Suprapubic skin (tissue), 4 donors: ENCODE measurements around a stretch of chr1.

DNA sequence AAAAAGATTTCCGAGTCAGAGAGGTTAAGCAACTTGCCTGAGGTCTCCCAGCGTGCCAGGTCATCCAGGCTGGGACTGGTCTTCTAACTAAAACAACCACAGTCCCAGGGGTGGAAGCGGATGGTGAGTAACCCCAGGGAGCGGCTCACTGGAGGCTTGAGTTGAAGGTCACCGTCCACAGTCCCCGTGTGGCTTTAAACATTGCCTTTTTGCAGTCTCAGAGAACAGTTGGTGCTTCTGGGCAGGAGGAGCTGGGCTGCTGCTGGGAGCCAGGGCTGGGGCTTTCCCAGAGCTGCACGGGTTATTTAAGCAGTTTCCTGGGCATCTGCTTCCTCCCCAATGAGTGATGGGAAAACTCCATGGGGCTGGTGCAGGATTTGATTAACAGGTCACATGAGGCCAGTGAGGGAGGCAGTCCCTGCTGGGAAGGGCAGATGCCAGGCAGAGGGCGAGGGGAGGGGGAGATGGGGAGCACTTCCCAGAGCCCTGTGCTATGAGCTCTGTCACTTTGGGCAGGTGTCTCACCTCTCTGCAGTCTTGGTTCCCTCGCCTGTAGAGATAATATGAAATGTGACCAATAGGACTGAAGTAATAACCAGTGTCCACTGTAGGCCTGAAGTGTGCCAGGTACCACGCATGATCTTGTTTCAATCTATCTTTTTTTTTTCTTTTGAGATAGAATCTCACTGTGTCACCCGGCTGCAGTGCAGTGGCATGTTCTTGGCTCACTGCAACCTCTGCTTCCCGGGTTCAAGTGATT, 12.4 kb downstream of the ARHGEF10L start:
- PRO-cap, result no peak
- RAMPAGE, long total RNA, 4 experiments, result no peak in any of the 4 experiments

- PRO-cap, result no peak
- RAMPAGE, long total RNA, 4 experiments, result start-site peak on the plus strand in 1 of 4 experiments, at chr1:17570449-17570548 at its widest, 7 reads per replicate
Measured at GRCh38 chr1:17570346-17570834, 30.9 kb downstream of the ARHGEF10L start.

- PRO-cap, result no peak
- RAMPAGE, long total RNA, 4 experiments, result no peak in any of the 4 experiments
Measured at GRCh38 chr1:17581209-17581914, 41.9 kb downstream of the ARHGEF10L start.

GRCh38 chr1:17584082-17584839, 44.8 kb downstream of the ARHGEF10L start:
- PRO-cap, result no peak
- RAMPAGE, long total RNA, 4 experiments, result no peak in any of the 4 experiments

DNA sequence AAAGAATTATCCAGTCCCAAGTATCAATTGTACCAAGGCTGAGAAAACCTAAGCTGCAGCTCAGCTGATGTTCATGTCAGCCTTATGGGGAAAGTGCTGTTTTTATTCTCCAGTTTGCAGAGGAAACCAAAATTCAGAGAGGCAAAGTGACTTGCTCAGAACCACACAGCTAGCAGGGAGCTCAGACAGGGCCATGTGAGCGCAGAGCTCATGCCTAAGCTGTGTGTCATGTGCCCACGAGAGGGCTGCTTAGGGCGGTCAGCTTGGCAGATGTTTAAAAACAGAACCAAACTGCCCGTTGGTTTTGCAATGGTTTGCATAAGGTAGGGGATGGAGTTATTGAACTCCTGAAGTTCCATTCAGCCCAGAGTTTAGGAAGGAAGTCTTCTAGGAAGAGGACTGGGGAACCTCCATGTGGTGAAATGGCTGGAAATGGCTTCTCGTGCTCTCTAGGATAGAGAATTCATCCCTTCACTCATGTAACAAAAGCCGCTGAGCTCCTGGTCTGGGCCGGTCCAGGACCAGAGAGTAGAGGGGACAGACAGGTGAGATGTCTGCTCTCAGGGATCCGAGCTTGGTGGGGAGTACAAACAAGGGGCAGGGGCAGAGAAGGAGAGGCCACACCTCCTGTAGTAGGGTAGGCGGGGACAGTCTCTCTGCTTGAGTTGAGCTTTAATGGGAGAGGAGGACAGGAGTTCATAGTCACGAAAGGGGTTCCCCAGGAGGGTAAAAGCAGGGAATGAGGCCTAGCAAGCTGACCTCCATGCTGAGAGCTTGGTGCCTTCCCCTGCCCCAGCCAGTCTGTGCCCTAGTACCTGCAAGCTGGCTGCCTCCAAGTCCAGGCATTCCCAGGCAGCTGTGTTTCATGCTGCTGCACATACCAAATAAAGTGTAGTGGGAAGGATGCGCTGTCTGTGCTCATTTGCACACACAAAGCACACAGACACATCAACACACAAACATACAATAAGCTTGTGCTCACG, 46.9 kb downstream of the ARHGEF10L start:
- PRO-cap, result no peak
- RAMPAGE, long total RNA, 4 experiments, result no peak in any of the 4 experiments

- PRO-cap, result no peak
- RAMPAGE, long total RNA, 4 experiments, result no peak in any of the 4 experiments
Measured at GRCh38 chr1:17632196-17633079, 92.9 kb downstream of the ARHGEF10L start.

- PRO-cap, result no peak
- RAMPAGE, long total RNA, 4 experiments, result no peak in any of the 4 experiments
Measured at GRCh38 chr1:17790260-17790812, 35.2 kb downstream of the ACTL8 start.

GRCh38 chr1:18132652-18133089, 25.1 kb downstream of the IGSF21 start:
- PRO-cap, result no peak
- RAMPAGE, long total RNA, 4 experiments, result no peak in any of the 4 experiments

DNA sequence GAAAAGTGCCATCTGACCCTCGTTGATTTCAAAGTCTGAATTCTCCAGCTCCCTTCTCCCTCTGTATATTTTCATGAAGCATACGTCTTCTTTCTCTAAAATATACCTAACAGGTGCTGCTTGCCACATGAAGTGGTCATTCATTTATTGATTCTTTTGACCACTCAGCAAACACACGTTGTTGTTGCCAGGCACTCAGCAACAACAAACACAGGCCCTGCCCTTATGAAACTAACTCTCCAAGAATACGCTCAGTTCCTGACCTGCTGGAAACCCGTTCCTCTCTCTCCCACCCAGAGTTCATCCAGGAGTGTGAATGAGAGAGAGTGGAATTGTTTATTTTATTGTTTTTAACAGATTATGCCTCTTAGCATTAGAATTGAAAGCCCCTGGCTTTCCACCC, 181.3 kb upstream of the KLHDC7A start:
- PRO-cap, result no peak
- RAMPAGE, long total RNA, 4 experiments, result no peak in any of the 4 experiments

DNA sequence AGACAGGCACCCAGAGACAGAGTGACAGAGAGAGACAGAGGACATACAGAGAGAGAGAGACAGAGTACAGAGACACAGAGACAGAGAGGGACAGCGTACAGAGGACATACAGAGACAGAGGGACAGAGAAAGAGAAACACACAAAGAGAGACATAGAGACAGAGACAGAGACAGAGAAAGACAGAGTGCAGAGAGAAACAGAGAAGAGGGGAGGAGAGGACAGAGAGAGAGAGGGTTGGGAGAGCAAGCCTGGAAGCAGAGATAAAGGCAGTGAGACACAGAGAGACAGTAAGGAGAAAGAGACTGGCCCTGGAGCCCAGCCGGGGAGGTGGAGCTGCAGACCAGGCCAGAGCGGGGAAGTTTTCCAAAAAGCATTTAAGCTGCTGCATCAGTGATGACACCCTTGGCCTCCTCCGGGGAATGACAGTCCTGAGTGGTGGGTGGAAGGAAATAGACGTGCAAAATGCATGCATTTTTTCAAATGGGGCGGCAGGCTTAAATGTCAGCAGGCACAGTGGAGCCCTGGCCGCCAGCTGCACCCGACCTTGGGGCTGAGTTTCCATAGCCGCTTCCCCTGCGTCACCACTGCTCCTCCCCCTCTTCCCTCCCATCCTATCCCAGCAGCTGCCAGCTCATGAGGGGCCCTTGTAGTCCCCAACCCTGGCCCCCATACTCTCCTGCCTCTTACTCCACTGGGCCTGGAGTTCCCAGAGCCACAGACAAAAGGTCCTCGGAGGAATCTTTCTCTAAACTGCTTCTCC, 95.4 kb upstream of the KLHDC7A start:
- PRO-cap, result no peak
- RAMPAGE, long total RNA, 4 experiments, result no peak in any of the 4 experiments

DNA sequence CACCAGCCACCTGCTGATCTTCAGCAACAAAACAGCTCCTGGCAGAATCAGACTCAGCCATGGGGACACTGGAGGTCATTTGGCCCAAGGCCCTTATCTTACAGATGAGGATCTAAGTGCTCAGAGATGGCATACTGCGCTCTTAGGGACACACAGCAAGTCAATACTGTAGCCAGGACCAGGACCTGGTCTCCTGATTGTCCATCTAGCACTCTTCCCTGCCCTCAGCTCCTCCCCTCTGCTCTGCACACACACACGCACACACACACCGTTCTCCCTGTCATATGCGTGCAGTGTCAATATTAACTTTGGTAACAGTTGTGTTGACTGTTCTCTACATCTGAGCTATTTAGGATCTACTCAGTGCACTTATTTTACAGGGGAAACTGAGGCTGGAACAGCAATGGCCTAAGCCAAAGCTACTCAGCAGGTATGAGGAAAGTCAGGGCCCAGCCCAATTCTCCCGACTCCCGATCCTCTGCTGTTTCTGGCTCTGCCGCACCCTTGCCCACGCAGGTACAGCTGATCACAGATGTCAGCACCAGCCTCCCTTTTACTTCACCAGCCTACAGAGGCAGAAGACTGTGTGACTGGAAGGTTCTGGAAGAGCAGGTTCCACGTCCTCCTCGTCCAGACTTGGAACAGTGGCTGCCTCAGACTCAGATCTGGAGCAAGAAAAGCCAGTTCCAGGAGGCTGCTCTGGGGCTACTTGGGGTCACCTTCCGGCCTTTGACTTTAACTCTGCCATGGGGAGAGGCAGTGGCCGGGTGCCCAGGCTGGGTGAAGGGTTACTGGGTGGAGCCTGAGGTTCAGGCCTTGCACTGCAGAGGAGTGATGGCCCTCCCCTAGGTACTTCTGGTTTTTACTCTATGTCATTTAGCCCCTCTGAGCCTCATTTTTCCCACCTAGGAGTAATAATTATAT, 16.2 kb upstream of the KLHDC7A start:
- PRO-cap, result no peak
- RAMPAGE, long total RNA, 4 experiments, result no peak in any of the 4 experiments

GRCh38 chr1:18481788-18482287, 1.1 kb downstream of the KLHDC7A start:
- PRO-cap, result no peak
- RAMPAGE, long total RNA, 4 experiments, result no peak in any of the 4 experiments

DNA sequence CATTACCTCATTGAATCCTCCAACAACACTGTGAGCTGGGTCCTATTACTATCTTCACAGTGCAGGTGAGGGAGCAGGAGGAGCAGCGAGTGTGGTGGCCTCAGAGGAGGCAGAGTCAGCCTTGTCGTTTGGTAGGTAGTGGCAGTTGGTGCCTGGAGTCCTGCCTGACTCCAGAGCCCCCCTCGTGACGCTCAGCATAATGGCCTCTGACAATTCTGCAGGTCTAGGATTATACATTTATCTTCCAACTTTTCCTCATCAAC, 23.2 kb upstream of the PAX7 start:
- PRO-cap, result no peak
- RAMPAGE, long total RNA, 4 experiments, result no peak in any of the 4 experiments

GRCh38 chr1:18636296-18637161, 5.9 kb downstream of the PAX7 start:
- PRO-cap, result no peak
- RAMPAGE, long total RNA, 4 experiments, result no peak in any of the 4 experiments

DNA sequence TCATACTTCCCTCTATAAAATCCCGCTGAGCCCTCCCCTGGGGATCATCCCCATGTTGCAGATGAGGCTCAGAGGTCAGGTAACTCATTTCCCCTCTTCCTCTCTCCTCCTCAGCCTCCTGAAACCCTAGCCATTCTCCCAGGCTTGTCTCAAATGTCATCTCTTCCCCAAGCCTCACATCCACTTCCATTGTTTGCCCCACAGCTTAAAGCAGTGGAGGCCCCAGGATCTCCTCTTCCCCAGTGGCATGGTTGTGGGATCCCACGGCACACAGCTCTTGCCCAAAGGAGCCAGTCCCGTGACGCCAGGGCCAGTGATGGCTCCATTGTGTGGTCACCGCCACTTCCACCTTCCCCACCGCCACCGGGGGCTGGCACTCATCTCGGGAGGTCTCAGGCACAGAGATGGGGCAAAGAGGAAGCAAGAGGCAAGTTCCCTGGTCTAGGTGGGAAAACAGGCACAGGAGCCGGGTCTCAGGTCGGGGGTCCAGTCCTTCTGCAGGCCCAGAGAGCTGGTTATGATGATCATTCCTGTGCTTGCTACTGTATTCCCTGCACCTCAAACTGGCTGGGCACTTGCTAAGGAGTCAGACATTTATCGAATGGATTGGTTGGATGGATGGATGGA, 22.9 kb upstream of the ALDH4A1 start:
- PRO-cap, result no peak
- RAMPAGE, long total RNA, 4 experiments, result start-site peak on the minus strand in 1 of 4 experiments, centred at position 418 of the sequence, 243 reads per replicate

GRCh38 chr1:18925996-18927029, 24.0 kb upstream of the ALDH4A1 start:
- PRO-cap, result bidirectional peak, plus-strand start at chr1:18926865, minus-strand start at chr1:18926740
- RAMPAGE, long total RNA, 4 experiments, result no peak in any of the 4 experiments

DNA sequence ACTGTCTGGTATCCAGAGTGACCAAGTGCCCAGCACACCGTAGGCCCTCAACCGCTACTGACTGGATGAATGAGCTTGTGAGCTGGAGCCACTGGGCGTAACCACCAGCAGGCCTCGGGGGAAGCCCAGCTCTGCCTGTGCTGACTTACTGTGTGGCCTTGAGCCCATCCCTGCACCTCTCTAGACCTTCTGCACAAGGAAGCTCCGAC, 18.1 kb downstream of the IFFO2 start:
- PRO-cap, result no peak
- RAMPAGE, long total RNA, 4 experiments, result no peak in any of the 4 experiments

DNA sequence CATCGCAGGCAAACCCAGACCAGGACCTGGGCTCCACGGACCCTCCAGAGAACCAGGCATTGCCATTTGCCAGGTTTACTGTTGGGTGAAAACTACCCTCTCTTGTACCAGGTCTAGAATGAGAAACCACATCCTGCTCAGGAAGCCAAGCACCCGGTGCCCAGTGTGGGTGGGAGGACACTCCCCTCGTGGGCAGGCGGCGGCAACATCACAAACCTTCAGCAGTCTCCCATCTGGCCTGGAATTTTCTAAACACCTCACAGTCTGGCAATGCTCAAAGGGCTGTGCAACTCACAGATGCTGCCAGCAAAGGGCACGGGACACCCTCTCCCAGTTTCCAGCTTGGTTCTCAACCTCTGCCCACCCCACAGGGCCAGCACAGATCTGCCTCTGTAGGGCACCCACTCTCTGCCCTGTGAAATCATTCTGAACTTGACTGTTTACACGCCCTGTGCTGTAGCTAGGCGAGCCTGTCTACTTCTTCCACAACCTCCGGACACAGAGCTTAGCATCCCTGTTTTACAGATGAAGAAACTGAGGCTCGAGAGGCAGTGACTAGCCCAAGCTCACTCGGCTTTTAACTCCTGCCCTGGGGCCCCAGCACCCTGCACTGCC, 7.9 kb downstream of the IFFO2 start:
- PRO-cap, result no peak
- RAMPAGE, long total RNA, 4 experiments, result no peak in any of the 4 experiments

DNA sequence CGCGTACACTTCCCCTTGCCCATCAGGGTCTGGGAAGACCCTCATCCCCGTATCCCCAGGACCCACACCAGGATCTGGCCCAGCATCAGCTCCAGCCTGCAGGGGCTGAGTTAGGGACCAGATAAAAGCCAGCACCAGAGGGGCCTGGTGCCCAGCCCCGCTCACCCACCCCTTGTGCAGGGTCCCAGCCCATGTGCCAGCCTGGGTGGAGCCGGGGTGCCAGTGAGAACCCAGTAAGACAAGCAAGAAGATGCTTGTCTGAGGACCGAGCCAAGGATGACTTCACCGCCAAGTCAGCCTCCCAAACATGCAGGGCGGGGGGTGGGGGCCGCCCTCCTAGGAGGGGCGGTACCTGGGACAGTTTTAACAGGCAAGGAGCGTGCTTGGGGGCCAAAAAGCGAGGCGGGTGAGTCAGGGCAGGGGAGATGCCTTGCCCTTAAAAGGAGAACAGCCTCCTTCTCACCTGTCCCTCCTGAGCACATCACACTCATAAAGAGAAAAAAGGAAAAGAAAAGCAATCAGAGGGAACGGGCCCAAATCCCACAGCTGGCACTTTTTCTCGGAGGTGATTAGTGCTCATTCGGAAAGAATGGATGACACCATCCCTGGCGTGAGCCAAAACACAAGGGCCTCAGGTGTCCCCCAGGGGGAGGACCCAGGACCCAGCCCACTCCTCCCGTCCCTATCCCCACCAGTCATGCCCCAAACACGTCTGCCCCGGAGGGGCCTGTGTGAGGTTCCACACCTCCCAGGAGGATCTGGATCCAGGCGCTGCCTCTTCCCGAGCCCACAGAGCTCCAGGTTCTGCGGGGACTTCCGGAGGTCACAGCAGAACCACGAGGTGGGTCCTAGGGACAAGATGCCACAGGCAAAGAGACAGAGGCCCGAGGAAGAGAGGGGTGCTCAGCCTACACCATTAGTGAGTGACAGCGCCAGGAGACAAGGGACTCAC, 77.6 kb upstream of the IFFO2 start:
- PRO-cap, result no peak
- RAMPAGE, long total RNA, 4 experiments, result start-site peak on the plus strand in 1 of 4 experiments, centred at position 751 of the sequence, 12 reads per replicate

DNA sequence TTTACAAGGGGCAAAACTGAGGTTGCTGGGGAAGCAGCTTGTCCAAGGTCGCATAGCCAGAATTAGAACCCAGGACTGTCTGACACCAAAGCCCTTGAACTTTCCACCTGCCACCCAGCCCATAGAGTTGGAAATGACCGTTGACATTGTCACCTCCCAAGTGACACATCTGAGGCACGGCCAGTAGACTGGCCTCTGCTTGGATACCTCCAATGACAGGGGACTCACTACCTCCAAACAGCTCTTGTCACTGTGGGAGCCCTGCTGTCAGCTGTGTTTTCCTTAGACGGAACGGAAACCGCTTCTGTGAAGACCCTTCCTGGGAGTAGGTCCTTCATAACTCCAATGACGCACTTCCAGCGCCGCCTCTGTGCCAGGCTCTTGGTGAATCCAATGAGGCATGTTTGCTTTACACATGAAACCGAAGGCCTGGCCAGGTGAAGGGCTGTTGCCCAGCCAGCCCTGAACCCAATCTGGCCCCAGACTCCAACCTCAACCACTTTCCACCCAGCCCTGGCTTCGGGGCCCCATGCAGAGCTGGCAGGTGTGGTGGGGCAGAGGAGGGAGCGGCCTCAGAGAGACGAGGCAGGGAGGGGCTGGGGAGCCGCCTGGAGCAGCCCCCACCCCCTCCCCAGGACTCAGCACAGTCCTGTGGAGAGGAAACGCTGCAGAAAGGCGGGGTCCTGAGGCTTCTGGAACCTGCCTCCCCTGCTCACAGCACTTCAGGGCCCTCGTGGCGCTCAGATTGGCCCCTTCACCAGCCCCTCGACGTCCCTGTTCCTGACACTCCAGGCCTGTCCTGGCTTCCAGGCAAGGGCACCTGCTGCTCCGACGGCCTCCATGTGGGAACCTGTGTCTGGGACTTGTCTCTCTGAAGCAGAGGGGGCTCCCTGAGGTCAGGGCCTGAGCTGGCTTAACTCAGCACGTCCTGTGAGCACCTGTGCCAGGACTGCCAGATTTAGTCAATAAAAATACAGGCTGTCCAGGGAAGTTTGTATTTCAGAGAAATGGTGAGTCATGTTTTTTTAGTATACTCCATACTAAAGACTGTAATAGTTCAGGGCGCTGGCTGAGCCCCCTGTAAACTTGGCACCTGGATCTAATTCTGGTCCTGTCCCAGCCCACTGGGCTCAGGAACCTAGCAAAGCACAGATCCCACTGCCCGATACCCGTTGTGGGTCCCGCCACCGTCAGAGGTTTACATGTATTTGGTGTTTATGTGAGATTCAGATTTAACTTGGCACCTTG, 109.5 kb upstream of the IFFO2 start:
- PRO-cap, result bidirectional peak, plus-strand start at position 641 of the sequence, minus-strand start at position 475 of the sequence
- RAMPAGE, long total RNA, 4 experiments, result no peak in any of the 4 experiments